Measurements from ENCODE around the genes KLF18, TMEM53 and RPS8.

GRCh38 chr1:43540697-43541235 lies 10.1 kb downstream of the PTPRF start:
- PRO-cap, result bidirectional peak, plus-strand start at chr1:43541025, minus-strand start at chr1:43540765
- RAMPAGE, long total RNA, 5 experiments, result no peak in any of the 5 experiments
- RRBS, result no CpG with 5 or more reads among the region's 16 CpGs

GRCh38 chr1:43543369-43543980 lies 12.8 kb downstream of the PTPRF start:
- PRO-cap, result no peak
- RAMPAGE, long total RNA, 5 experiments, result no peak in any of the 5 experiments
- RRBS, result no CpG with 5 or more reads among the region's 10 CpGs

DNA sequence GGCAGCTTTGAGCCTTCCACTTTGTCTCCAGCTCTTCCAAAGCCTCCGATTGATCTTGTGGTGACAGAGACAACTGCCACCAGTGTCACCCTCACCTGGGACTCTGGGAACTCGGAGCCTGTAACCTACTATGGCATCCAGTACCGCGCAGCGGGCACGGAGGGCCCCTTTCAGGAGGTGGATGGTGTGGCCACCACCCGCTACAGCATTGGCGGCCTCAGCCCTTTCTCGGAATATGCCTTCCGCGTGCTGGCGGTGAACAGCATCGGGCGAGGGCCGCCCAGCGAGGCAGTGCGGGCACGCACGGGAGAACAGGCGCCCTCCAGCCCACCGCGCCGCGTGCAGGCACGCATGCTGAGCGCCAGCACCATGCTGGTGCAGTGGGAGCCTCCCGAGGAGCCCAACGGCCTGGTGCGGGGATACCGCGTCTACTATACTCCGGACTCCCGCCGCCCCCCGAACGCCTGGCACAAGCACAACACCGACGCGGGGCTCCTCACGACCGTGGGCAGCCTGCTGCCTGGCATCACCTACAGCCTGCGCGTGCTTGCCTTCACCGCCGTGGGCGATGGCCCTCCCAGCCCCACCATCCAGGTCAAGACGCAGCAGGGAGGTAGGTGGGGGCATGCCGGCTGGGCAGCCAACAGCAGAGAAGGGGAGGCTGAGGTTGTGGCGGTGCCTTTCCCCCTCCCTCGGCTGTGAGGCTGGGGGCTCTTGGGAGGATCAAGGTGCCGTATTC lies 58.8 kb upstream of the KDM4A start:
- PRO-cap, result no peak
- RAMPAGE, long total RNA, 5 experiments, result start-site peak on the plus strand in 3 of 5 experiments, centred at positions 266 to 518 of the sequence, 17 to 41 reads per replicate
- RRBS, result no CpG with 5 or more reads among the region's 51 CpGs

DNA sequence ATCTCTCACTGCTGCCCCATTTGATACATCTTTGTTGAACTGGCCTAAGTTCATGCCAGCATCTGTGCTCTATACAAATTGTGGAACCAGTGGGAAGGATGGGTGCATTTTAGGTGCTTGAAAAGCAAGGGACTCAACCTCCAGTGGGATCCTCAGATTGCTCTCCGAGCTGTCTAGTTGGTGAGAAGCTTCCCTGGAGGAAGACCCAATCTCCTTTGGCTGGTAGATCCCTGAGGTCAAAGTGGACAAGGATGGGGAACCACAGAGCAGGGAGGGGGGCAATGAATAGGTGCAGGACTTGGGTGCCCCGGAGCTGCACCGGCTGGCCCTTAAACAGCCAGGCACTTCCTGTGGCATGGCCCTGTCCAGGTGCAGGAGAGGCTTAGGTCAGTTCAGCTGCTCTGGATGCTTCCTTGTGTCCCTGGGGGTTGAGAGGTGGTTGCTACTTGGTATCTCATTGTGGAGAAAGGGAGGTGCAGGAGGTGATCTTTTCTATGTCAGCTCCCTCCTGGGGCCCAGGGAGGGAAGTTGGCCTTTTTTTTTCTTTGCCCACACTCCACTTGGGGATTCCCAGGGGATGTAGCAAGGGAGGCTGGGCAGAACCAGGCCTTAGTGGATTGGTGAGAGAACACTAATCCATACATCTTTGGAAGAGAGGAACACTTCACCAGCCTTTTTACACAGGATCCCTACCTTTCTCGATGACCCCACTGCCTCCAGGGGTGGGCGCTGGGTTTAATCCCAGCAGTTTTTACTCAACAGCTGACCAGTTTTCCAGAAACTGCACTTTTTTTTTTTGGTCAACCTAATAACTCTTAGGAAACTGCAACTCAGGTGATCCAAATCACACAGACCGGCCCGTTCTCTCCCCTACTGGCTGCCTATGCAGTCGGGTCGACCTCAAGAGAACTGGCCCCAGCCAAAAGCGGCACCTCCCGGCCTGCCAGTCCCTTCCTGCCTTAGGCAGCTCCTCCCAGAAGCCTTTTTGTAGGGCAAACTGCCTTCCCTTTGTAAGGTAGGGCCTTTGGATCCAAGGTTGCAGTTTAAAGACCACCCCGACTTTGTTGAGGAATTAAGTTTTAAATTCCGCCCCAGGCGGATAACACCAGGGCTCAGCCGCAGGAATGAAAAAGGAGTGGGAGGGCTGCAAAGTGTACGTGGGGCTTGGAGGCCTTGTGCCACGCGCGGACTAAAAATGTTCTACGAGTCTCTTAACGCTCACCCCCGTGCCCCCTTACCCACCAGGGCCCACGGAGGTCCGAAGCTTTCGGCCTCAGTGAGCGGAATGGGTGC lies 1.1 kb upstream of the ST3GAL3 start:
- PRO-cap, result no peak
- RAMPAGE, long total RNA, 5 experiments, result no peak in any of the 5 experiments
- RRBS, result 6% methylated on average over 4 of the region's 26 CpGs

DNA sequence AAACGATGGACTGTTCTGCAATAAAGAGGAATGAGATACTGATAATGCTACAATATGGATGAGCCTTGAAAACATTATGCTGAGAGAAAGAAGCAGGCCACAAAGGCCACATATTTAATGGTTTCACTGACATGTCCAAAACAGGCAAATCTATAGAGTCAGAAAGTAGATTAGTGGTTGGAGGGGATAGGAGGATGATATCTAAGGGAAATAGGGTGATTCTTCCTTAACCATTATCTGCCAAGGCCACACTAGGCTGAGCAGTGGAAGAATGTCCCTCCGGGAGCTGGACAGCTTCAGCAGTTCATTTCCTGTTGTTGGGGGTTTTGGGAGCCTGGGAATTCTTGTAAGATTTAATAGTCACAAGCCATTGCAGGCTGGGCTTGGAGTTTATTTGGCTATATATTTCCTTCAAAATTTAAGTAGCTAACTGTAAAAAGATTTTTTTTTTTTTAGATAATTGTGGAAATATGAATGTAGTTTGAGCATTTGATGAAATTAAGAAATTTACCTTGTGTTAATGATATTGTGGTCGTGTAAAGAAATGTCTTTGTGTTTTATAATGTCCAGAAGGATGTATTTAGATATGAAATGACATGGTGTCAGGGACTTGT lies 53.6 kb downstream of the ST3GAL3 start:
- PRO-cap, result no peak
- RAMPAGE, long total RNA, 5 experiments, result no peak in any of the 5 experiments
- RRBS, result no CpG with 5 or more reads among the region's 3 CpGs

GRCh38 chr1:43966377-43967219 lies 3.2 kb upstream of the DPH2 start:
- PRO-cap, result no peak
- RAMPAGE, long total RNA, 5 experiments, result start-site peak on the plus strand in 3 of 5 experiments, at chr1:43966604-43967016 at its widest, 6 to 7 reads per replicate
- RRBS, result no CpG with 5 or more reads among the region's 10 CpGs

DNA sequence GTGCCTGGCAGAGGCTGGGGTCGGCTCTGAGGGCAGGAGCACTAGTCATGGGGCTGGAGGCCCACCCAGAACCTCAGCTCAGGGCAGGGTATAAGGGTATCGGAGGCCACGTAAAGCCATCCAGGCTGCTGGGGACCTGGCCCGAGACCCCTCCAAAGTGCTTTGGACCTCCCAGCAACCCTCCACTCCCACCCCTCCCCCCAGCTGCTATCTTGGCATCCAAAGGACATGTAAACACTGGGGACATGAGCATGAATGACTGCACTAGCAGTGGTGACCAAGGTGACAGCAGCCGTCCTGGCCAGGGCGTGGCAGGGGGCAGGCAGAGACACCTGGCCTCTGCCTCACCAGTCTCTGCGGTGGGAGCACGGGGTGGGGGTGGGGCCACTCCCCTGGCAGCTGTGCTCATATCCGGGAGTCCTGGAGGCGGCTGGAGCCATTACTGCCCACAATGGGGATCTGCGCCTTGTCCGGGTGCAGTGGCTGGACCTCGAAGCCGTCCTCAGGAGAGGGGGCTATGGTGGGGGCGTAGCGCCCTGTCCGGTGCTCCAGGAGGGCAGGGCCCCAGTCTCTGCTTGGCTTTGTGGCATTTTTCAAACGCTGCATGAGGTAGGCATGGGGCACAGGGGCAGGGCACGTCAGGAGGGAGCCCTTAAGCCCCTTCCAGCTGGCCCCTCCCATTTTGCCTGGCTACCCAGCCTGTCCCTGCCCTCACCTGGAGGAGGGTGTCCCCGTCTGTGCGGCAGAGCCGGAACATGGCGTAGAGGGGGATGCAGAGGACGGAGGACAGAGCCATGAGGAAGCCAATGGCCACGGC lies 5.9 kb downstream of the CCDC24 start:
- PRO-cap, result unidirectional peak, plus-strand start at position 416 of the sequence
- RAMPAGE, long total RNA, 5 experiments, result no peak in any of the 5 experiments
- RRBS, result 51% methylated on average over 9 of the region's 25 CpGs

GRCh38 chr1:44014928-44015639 lies 16.2 kb downstream of the SLC6A9 start:
- PRO-cap, result no peak
- RAMPAGE, long total RNA, 5 experiments, result no peak in any of the 5 experiments
- RRBS, result no CpG with 5 or more reads among the region's 7 CpGs

DNA sequence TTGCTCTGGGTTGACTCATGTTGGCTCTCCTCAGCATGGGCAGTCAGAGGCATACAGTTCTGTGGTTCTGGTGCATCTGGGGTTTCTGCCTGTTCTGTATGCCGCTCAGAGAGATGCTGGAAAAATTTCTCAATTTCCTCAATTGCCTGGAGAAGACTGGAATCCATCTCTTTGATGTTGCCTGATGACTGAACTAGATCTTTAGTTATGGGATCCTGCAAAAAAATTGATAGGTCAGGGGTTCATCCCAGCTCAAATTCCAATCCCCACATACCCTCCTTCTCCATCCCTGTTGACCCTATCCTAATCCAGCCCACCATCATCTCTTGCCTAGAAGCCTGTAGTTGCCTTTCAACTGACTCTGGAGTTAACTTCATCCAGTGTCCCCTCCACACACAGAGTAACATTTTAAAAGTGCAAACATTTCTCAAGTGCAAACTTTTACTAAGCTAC lies at the start of gene KLF18:
TSS of gene KLF18 (minus strand) at position 167 of the 453 bp plus-strand sequence.
- PRO-cap, result no peak
- RAMPAGE, long total RNA, 5 experiments, result no peak in any of the 5 experiments
- RRBS, result no CpG with 5 or more reads among the region's 1 CpG

- PRO-cap, result no peak
- RAMPAGE, long total RNA, 5 experiments, result no peak in any of the 5 experiments
- RRBS, result no CpG with 5 or more reads among the region's 15 CpGs
Observed at GRCh38 chr1:44261419-44262296, 48.4 kb downstream of the DMAP1 start.

- PRO-cap, result no peak
- RAMPAGE, long total RNA, 5 experiments, result start-site peak on the minus strand in 1 of 5 experiments, at chr1:44268868-44268912 at its widest, 6 reads per replicate
- RRBS, result no CpG with 5 or more reads among the region's 2 CpGs
Observed at GRCh38 chr1:44268546-44269184, 55.4 kb downstream of the DMAP1 start.

DNA sequence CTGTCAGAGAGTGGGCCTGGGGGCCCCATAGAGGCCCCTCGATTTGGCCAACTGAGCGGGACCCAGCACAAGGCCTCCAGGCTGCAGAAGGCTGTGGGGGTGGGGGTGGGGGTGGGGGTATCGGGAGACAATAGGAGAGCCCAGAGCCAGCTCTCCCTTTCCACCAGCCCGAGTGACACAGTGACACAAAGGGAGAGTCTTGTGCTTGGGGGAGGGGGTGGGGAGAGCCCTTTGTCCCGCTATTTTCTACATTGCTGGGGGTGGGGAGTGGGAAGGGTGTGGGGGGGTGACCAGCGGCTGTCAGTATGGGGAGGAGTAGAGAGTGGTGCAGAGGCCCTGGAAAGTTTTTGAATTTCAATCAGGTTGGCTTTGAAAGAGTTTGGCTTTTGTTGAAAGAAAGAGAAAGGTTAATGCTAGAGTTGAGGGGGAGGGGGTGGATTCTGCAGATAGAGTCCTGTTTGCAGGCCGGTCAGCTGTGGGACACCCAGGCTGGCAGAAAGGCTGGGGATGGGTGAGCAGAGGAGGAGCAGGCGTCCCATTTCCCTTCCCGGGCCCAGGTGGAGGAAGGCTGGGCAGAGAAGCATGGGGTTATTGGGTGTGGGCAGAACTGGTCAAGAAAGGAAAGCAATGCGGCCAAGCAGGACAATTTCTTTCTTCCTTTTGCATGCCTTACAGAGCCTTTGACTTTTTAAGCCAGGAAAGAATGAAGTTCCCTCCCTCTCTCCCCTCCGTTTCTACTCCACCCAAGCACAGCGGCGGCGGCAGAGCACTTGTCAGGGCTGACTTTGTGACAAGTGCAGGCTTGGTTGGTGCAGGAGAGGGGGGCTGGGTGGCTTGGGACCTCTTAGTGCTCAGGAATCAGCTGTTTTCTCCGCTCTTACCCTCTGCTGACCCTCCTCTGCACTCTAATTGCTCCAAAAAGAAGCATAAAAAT lies 96.2 kb downstream of the RNF220 start:
- PRO-cap, result no peak
- RAMPAGE, long total RNA, 5 experiments, result no peak in any of the 5 experiments
- RRBS, result 23% methylated on average over 3 of the region's 15 CpGs

DNA sequence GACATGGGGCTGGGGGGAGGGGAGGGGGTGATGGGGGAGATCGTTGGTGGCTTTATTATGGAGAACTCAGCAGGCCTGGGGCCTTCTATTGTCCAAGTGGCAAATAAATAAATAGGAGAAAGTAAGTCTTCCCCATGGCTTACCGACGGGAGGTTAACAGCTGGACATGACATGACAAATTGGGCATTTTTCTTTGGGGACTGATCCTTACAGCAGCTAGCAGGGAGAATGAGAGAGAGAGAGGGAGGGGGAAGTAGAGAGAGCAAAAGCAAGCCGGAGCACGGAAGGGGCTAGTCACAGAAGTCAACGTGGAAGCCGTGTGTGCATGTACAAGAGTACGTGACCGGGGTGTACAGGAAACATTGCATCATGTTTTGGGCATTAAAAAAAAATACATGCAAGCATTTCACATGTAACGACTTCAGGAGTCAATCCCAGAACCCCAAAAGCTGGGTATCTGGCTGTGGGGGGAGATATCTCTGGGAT lies 130.9 kb downstream of the TMEM53 start:
- PRO-cap, result no peak
- RAMPAGE, long total RNA, 5 experiments, result no peak in any of the 5 experiments
- RRBS, result 60% methylated on average over 6 of the region's 10 CpGs

GRCh38 chr1:44631050-44631811 lies 43.0 kb downstream of the TMEM53 start:
- PRO-cap, result no peak
- RAMPAGE, long total RNA, 5 experiments, result no peak in any of the 5 experiments
- RRBS, result 2% methylated on average over 5 of the region's 28 CpGs

DNA sequence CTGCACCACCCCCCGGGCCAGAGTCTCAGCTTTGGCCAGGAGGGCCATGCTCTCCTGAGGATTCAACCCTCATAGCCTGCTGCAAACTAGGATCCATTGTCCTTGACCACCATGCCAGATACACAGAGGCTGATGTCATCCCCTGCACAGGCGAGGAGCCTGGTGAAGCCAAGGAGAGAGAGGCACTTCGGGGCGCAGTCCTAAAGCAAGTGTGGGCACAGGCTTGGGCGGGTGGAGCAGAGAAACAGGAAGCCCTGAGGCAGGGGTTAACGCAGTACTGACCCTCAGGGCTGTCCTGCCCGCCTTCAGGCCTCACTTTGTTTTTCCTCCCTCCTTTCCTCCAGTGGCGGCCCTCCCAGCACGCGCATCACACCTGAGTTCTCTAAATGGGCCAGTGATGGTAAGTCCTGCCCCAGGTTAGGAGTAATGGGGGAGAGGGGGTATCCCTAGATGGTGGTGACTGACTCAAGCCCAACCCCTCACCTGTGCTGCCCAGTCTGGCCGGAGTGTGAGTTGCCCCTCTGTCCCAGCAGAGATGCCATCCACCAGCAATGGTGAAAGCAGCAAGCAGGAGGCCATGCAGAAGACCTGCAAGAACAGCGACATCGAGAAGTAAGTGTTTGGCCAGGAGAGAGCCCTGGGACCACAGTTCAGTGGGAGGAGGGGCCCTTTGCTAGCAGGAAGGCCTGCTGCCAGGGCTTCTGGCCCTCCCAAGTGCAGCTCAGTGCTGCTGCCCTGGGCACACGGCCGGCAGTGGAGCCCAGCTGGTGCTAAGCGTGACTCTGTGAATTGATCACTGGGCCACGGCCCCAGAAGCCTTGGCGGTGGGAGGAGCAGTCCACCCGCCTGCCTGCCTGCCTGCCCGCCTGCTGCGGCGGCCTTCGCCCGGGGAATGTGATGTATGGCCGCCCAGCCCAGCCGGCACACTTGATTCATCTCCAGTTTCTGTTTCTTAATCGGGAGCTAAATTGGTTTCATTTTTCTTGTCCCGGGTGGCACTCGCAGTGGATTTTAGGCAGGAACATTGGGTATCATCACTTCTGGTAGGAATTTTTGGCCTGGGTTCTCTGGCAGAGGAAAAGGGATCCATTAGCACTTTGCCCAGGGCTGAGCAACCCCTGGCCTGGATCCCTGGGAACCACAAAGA lies 29.0 kb downstream of the TMEM53 start:
- PRO-cap, result no peak
- RAMPAGE, long total RNA, 5 experiments, result start-site peak on the plus strand in 2 of 5 experiments, centred at positions 115 to 123 of the sequence, 6 to 20 reads per replicate
- RRBS, result 62% methylated on average over 3 of the region's 29 CpGs

- PRO-cap, result bidirectional peak, plus-strand start at chr1:44674295, minus-strand start at chr1:44674080; bidirectional peak, plus-strand start at chr1:44674370, minus-strand start at chr1:44674433; bidirectional peak, plus-strand start at chr1:44674744, minus-strand start at chr1:44674589
- RAMPAGE, long total RNA, 5 experiments, result start-site peak on the plus strand in 1 of 5 experiments, at chr1:44674692-44674744 at its widest, 9 to 12 reads per replicate; start-site peak on the minus strand in 5 of 5 experiments, at chr1:44674427-44674490 at its widest, 23 to 136 reads per replicate
- RRBS, result 1% methylated on average over 5 of the region's 60 CpGs
Observed at GRCh38 chr1:44673979-44675022, at the start of gene TMEM53. TMEM53 (minus strand) TSS chr1:44674481.

GRCh38 chr1:44775170-44776454 lies at the start of gene RPS8:
RPS8 (plus strand) TSS chr1:44775540.
- PRO-cap, result bidirectional peak, plus-strand start at chr1:44775586, minus-strand start at chr1:44775440; bidirectional peak, plus-strand start at chr1:44776350, minus-strand start at chr1:44776051
- RAMPAGE, long total RNA, 5 experiments, result start-site peak on the plus strand in 3 of 5 experiments, at chr1:44775569-44775586 at its widest, 148 to 23,677 reads per replicate; start-site peak on the minus strand in 2 of 5 experiments, at chr1:44775440-44775509 at its widest, 19 to 36 reads per replicate
- RRBS, result under 1% methylated on average over 26 of the region's 92 CpGs

DNA sequence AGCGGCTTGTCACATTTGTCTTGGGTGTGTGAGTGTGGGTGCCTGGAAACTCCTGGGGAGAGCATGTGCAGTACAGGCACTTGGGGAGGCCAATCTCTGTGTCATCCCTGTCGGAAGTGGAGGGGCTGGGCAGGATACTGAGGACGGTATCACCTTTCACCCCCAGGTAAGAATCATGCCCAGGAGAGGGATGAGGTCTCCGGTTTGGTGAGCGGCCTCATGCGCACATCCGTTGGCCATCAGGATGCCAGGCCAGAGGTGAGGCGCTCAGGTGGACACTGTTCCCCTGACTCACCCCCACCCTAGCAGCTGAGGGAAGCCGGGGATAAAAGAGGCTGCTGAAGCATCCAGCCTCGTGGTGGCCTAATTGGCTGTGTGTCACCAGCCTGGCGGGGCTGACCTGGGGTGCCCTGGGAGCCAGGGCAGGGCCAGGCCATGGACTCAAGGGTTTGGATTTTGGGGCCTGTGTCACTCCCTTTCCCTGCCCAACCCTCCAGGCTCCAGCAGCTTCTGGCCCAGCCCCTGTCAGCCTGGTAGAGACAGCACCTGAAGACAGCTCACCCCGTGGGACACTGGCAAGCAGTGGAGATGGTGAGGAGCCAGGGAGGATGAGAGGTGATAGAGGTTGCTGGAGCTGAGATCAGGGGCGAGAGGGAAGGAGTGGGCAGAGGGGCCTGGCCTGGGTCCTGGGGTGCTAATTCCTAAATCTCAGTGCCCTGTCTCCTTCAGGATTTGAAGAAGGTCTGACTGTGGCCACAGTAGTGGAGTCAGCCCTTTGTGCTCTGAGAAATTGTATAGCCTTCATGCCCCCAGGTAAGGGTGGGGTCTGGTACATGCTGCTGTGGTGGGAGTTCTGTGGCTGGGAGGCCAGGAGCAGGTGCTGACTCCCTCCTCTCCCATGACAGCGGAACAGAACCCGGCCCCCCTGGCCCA lies 3.5 kb downstream of the DYNLT4 start:
- PRO-cap, result no peak
- RAMPAGE, long total RNA, 5 experiments, result start-site peak on the plus strand in 4 of 5 experiments, centred at positions 188 to 924 of the sequence, 5 to 11 reads per replicate
- RRBS, result 100% methylated on average over 4 of the region's 15 CpGs

DNA sequence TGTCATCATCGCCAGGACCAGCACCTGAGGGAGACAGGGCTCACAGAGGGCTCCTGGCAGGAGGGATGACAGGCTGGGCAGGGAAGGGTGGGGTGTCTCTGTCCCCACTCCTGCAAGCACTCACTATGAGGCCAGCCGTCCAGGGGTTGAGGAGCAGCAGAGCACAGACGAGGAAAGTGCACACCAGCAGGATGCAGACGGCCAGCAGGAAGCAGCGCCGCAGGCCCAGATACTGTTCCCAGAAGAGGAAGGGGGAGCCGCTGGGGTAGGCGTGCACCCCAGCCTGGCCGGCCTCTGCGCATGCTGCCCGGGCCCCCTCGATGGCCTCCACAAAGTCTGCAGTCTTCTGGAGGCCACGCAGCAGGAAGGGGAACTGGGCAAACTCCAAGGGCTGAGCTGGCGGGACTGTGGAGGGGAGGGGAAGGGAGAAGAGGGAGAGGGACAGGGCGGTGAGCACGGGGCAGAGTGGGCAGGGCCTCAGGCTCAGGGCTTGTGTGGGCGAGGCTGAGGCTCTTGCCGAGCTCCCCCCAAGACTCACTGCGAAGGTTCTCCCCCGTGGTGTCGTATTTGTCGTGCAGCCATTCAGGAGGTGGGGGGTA lies 16.6 kb downstream of the PTCH2 start:
- PRO-cap, result no peak
- RAMPAGE, long total RNA, 5 experiments, result no peak in any of the 5 experiments
- RRBS, result no CpG with 5 or more reads among the region's 22 CpGs

DNA sequence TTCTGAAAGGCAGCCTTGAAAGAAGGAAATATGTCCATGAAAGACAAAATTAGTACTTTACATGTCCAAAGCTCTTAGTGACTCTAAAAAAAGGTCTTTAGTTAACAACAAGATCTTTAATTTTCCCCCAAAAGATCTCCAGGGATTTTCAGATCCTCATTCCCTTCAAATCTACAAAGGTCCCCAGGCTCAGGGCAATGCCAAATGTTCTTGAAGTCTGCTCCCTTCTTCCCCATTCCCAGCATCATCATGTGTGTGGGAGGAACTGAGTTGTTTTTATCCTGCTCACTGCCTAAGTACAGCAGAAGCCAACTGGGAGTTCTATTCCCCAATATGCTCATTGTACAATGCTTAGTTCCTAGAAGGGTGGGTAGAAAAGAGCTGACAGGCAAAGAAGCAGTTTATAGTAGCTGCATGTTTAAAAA lies 60.2 kb upstream of the PTCH2 start:
- PRO-cap, result no peak
- RAMPAGE, long total RNA, 5 experiments, result no peak in any of the 5 experiments